Placental epithelial cell (primary cell): ENCODE measurements around a stretch of chr13.

- CAGE, long polyA plus RNA = no peak
These were observed 1.5 kb upstream of the CARS2 start for GRCh38 chr13:110707480-110707731.

- CAGE, long polyA plus RNA = no peak
These were observed 1.1 kb downstream of the ING1 start for GRCh38 chr13:110714714-110714854.

DNA sequence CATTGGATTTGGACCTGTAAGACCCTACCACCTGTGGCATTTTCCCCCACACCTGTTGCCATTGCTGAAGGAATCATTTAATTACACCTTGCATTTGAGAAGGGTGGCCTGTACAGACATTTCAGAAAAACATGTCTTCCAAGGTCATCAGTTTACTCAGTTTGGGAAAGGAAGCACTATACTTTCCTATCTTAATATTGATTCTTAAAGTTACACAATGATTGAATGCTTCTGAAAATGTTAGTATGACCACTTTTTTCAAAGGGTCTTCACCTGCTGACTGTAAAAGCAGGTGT, 28.3 kb downstream of the ANKRD10 start:
- CAGE, long polyA plus RNA = no peak

DNA sequence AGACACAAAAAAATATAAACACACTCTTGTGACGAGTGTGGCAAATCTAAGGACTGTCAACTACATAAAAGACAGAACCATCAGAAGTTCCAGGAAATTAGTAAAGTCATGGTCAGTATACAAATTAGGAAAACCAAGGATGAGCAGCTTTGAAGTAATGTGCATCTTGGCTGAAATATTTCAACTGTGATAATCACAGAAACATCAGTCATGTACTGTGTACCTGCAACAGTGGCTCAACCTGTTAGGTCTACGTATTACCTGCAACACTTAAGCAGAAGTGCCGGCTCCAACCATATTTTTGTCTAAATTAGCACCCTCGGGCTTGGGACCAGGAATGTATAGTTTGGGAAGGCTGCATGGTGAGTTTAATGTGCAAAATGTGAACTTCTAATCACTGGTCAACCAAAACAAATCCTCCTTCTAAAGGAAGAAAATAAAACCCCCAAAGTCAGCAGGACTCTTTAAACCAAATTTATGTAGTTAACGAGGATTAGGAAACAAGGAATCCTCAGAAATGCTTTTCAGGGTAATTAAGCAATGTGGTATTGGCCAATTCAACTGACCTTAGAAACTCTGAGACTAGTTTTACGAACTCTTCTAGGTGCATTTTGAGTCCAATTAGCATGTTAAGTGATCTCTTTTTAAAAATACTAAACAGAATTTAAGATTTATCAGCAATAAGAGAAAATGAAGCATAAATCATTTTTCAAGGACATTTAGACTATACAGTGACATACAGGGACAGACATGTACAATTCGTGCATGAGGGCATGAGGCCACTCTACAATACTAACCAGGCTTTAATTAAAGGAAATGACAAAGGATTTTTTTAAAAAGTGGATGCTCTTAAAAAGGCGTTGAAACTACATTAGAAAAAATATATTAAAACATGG, 24.2 kb downstream of the ANKRD10 start:
- CAGE, long polyA plus RNA = no peak

DNA sequence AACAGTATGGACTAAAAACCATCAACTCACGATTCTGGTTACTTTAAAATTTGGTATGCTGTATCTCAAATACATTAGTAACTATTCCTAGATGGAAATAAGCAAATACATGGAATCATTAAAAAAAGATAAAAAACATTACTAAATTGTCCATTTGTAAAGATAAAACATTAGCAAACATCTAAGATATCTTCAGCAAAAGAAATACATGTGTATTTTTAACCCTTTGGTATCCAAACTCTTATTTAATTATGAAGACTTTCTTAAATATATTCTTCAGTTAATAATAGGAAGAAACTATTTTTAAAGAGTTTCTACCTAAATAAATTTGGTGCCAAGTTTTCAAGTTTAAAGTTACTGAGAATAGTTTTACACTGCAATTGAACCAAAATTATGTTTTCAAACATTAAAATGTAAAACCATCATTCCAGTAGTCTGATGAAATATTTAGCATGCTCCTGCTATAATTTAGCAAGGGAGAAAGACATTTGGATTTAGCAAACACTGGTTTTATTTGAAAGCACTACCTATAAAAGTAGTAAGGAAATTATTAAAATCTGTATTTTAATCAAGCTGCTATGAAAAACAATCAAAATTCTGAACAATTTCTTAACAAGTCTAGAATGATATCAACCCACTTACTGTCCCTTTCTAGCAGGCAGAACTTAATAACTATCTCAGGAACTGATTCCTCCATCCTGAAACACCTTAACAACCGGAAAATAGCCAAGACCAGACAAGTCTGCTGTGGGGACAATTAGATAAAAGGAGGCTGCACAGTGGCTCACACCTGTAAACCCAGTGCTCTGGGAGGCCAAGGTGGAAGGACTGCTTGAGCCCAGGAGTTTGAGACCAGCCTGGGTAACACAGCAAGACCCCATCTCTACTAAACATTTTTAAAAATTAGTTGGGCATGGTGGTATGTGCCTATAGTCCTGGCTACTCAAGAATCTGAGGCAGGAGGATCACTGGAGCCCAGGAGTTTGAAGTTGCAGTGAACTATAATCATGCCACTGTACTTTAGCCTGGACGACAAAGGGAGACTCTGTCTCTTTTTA, 13.5 kb downstream of the ANKRD10 start:
- CAGE, long polyA plus RNA = no peak

GRCh38 chr13:110907918-110908396, 6.9 kb downstream of the ANKRD10 start:
- CAGE, long polyA plus RNA = no peak

GRCh38 chr13:111066252-111066921, 48.7 kb upstream of the ARHGEF7 start:
- CAGE, long polyA plus RNA = no peak

DNA sequence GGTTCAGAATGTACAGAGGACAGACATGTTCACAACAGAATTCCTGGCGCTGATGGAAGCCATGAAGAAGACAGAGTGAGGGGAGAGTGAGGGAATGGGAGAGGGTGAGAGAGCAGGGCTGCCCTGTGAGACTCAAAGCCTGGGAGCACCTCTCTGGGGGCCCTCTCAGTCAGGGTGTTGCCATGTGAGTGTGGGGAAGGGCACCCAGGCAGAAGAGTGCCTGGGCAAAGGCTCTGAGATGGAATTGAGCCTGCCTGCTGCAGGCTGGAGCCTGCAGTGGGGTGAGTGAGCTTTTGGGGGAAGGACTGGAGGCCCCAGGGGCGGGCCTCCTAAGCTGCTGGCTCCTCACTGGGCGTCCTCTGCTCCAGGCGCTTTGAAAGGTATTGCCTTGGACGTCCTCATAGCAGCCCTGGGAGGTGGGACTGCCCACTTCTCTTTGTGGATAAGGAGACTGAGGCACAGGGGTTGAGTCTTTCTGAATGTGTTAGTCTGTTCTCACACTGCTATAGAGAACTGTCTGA, 60.2 kb downstream of the ARHGEF7 start:
- CAGE, long polyA plus RNA = no peak

- CAGE, long polyA plus RNA = no peak
These were observed 39.3 kb upstream of the TEX29 start for GRCh38 chr13:111281065-111281630.

DNA sequence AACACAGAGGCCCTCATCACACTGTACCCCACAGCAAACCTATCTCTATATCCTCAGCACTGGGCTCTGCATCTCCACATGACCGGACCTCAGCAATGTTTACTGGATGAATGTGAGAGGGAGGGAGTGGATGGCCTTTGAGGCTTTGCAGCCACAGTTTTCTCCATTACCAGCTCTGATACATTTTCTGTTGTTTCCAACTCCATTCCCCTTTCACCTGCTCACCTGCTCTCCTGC, 232.6 kb downstream of the TEX29 start:
- CAGE, long polyA plus RNA = no peak

DNA sequence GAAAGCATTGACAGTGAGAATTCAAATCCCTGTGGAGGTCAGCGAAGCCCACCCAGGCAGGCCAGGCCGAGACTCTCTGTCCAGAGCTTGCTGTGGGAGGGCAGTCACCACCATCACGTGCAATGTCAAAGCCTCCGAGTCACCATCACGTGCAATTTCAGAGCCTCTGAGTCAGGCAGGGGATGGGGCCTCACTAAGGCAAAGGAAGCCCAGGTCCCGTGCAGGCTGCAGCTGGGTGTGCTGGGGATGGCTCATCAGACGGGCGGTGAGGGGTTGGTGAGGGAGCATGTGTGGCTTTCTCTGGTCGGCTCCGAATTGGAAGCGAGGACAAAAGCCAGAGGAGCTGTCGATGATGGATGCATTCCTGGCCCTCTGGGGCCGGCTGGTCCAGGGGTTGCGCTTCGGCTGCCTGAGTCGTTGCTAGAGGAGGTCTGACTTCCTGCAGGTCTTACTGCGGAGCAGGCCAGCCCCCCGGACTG, 18.8 kb downstream of the SPACA7 start:
- CAGE, long polyA plus RNA = no peak

DNA sequence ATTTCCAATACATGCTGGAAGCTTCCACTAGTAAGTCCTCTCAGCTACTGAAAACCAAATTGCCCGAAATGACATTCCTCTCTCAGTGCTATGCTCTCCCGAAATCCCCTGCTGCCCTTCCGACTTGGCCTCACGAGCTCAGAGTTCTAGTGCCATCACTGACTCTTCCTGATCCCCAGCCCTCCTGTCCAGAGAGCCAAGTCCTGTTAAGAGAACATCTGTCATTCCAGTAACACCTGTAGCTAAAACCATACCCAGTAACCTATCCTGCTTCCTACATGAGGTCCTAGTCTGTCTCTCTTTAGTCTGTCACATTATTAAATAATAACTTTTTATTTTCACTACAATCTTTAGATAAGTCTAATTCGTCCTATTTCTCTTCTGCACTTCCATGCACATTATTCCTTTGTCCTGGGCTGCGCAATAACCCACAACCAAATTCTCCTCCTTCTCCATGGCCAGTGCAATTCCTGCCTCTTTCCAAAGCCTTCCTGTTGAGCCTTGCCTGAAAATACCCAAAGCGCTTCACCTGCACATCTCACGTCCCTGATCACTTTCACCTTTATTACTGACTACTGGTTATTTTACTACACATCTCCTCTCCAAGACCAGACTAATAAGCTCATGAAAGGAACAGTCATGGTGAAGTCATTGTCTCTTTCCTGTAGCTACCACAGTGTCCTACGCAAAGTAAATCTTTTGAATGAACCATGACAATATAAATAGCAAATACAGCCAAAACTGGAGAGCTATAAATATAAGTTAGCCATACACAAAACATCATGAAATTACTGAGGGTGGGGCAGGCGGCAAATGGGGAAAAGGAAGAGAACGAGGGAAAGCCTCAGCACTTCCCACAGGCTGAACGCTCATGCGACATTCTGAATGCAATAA, 62.9 kb downstream of the TUBGCP3 start:
- CAGE, long polyA plus RNA = no peak

GRCh38 chr13:112691294-112691782, 1.5 kb downstream of the ATP11A start:
- CAGE, long polyA plus RNA = no peak

GRCh38 chr13:112760956-112761239, 71.1 kb downstream of the ATP11A start:
- CAGE, long polyA plus RNA = no peak

DNA sequence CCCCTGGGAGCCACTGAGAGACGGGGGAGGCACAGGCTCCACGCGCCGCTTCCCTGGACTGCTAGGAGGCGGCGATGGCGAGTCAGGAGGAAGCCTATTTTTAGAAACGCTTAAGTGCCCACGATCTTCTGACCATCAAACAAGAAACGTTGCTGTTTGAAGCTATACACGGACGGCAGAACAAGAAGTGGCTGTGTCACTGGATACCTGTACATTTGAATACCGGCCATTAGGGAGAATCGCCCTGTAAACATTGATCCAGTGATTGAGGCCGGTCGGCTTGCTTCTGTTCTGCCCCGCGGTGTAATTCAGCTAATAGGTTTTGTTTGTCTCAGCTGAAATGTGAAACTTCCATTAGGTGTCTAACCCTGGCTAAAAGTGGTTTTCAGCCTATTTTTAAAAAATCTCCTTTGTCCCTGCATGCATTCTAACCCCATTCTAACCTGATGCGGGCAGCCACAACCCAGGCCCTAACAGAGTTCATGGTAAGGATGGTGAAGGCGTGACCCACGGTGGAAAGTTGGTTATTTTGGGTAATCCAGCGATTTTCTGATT, 81.0 kb downstream of the ATP11A start:
- CAGE, long polyA plus RNA = no peak

GRCh38 chr13:112812217-112812698, 122.4 kb downstream of the ATP11A start:
- CAGE, long polyA plus RNA = no peak

GRCh38 chr13:112878139-112878616, 90.8 kb upstream of the MCF2L start:
- CAGE, long polyA plus RNA = no peak

GRCh38 chr13:112885515-112886442, 83.2 kb upstream of the MCF2L start:
- CAGE, long polyA plus RNA = no peak

GRCh38 chr13:112893375-112894116, 75.5 kb upstream of the MCF2L start:
- CAGE, long polyA plus RNA = no peak

DNA sequence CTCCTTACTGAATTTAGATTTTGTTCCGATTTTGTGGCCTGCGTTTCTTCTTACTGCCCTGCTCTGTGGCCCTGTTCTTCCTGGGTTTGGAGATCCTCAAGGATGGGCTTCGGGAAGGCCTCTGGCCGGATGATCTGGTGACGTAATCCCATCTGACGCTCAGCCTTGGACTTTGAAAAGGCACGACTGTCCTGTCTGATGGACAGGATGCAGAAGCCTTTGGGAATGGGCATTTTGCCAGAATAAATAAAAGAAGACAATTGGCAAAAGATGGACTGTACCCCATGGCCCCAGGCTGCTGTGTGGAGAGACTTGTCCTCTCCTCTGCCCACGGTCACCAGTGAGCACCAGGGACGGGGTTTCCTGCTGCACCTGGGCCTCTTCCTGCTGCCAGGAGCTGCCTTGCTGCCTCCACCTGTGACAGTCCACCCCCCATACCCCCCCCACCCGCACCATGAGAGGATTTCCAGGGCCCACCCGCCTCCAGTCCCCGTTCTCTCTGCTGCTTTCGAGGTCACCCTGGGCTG, 40.7 kb downstream of the MCF2L start:
- CAGE, long polyA plus RNA = no peak